ENCODE measurements around the genes TDRD5 and QSOX1.

DNA sequence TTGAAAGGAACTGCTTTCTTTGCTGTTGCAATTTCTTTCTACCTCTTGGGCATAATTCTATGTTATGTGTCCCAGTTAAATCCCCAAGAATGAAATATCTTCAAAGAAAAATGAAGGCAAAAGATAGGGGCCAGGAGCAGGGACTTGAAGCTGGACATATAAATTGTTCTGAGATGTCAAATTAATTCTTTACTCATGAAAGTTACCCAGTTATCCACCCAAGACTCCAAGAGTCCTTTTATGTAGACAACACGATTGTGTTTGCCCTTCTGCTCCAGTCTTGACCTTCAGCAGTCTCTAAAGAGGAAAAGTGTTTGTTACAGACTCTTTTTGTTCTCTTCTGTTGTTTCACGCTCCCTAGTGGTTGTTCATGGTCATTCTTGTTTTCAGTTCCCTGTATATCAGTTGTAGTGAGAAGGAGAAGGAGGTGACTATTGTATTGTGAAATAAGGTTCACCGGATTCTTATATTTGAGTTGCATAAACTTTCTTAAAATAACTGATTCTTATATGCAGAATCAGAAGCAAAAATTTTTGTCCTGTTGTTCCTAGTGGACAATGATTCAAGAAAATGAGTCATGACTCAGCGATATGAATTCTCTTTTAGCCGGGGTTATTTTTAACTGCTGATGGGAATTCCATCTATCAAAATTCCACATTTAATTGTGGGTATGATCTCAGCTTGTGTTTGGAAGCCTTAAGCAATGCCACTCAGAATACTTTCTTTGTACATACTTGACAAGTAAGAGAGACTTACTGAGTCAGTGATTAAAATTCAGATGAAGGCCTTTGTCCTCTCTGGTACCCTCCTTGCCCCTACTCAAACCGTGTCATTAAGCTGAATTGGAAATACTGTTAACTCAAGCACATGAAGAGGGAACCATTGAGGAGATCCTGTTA, 152.2 kb downstream of the CLEC20A start:
- PRO-cap, result no peak

DNA sequence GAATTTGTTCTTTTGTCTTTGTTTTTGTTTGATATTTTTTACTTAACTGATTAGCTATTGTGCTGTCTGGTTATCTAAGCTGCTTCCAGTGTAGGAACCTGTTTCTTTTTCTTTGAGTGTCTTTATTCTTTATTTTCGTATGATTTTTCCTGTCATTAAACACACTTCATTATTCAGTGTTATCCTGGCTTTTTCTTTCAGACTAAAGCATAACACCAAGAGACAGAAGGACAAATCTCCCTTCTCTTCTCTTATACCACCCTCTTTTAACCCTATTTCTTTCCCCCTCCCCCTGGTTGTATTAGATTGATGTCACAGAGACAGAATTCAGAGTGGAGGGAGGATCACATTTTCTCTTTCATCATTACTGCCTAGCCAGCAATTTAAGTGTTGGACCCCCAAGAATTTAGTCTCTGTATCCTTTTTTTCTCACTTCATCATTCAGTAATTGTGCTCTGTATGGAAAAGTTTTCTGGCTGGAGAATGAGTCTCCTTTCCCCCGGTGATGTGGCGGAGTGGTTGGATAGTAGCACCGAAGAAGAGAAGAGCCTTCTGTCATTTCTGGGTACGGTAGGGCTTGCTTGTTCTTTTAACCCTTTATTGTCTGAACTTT, 124.9 kb downstream of the CLEC20A start:
- PRO-cap, result no peak

- PRO-cap, result no peak
Measured at GRCh38 chr1:178486565-178487384, 10.0 kb downstream of the CLEC20A start.

GRCh38 chr1:178543296-178543700, 30.4 kb downstream of the TEX35 start:
- PRO-cap, result no peak

- PRO-cap, result no peak
Measured at GRCh38 chr1:178605765-178606024, 92.8 kb downstream of the TEX35 start.

DNA sequence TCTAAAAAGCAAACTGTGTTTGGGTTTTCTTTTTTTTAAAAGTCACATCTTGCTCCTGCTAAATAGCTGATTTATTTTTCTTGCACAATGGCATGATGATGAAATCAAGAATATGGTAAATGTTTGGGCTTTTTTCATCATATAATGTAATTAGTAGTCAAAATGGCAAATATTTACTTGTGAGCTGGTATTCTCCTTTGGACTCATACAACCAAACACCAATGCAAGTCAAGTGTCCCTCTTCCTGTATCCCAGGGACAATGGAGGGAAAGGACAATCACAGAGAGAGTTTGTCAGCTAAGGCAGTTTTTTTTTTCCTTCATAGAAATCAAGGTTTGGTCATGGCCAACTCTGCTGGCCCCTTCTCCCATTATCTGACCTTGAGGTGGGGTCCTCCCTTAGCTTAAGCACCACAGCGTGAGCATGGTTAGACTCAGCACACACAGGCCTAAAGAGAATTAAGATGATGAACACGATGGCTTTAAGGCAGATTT, 94.6 kb upstream of the RALGPS2 start:
- PRO-cap, result no peak

GRCh38 chr1:179034610-179035158, 9.0 kb downstream of the FAM20B start:
- PRO-cap, result no peak

DNA sequence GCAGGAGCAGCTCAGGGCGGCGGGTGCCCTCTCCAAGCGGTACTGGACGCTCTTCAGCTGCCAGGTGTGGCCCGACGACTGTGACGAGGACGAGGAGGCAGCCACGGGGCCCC, 258 bp downstream of the TOR3A start:
- PRO-cap, result no peak

DNA sequence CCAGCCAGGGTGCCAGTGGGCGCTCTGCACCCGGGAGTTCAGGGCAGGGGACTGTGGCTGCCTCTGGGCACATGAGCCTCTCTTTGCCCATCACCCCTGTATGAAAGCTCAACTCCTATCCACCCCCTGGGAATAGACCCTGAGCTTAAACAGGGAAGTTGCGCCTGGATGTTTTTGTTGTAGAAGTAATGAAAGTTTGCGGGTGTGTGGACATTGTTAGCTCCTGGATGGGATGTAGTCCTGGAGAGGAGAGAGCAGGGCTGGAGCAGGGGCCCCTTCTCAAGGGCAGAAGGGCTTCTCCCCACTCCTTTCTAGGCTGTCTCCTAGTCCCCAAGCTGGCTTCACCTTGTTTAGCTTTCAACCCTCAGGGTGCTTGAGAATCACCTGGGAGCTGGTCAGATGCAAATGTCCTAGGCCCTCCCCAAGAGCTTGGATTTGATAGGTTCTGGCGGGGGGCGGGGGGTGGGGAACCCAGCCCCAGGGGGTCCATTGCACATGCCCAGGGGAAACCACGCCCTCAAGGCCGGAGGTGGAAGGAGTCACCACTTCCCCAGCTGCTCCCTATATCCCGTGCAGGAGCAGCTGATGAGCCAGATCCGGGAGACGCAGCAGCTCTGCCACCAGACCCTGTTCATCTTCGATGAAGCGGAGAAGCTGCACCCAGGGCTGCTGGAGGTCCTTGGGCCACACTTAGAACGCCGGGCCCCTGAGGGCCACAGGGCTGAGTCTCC, 5.6 kb downstream of the TOR3A start:
- PRO-cap, result no peak

GRCh38 chr1:179090631-179091256, 8.9 kb downstream of the TOR3A start:
- PRO-cap, result no peak

DNA sequence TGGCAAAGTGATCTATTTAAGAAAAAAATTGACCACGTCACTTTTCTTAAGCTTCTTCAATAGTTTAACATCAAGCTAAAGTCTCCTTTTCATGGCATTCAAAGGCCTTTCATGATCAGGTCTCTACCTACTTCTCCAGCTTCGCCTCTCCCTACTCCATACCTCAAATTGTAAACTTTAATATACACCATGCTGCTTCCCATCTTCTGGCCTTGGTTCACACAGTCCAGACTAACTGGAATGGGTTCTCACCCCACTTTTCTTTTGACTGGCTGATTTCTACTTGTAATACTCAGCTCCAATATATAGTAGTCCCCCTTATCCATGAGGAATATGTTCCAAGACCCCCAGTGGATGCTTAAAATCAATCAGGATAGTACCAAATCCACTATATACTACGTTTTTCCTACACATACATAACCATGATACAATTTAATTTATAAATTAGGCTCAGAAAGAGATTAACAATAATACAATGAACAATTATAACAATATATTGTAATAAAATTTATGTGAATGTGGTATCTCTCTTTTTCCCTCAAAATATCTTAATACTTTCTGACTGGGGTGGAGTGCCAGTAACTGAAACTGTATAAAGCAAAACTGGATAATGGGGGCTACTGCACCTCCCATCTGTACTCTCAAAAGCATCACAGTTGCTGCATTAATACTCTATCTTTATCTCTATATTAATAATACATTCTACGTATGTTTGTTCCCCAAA, 51.7 kb downstream of the TOR3A start:
- PRO-cap, result no peak

DNA sequence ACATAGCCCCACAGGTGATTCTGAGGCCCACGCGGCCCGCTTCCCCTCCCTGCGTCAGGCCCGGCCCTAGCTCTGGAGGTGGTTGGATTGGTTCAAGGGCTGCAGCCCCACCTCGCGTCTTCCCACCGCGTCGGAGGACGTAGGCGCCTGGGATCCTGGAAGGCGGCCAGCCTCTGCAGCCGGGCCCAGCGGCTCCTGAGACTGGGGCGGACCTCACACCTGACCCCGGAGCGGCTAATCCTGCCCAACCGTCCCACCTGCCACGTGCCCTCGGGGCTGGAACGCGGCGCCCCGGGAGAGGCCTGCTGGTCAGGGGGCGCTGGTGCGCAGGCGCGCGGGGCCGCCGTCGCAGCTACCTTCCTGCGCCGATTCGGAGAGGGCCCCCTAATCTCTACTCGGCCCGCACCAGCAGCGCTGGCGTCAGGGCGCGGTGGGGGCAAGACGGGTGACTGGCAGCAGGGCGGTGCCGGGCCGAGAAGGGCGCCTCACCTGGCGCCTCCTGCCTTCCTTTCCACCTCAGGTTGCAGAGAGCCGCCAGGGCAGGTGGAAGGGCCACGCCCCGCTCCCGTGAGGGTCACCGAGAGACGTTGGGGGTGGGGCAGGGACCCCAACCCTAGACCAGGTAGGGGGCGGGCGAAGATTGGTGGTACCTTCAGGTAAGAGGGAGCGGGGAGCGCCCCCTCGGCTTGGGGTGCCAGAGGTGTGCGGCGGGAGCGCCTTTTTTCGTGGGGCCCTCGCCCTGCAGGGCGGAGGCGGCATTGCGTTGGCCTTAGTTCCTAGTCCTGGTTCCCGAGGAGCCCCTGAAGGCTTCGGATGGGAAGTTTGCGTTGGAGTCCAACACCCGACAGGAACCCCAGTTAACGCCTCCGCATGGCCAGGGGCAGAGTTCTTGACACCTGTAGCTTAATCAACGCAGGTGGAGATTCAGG, at the start of gene TDRD5:
Gene TDRD5, plus strand, starts transcription at position 329 of the 929 bp plus-strand sequence.
- PRO-cap, result no peak

DNA sequence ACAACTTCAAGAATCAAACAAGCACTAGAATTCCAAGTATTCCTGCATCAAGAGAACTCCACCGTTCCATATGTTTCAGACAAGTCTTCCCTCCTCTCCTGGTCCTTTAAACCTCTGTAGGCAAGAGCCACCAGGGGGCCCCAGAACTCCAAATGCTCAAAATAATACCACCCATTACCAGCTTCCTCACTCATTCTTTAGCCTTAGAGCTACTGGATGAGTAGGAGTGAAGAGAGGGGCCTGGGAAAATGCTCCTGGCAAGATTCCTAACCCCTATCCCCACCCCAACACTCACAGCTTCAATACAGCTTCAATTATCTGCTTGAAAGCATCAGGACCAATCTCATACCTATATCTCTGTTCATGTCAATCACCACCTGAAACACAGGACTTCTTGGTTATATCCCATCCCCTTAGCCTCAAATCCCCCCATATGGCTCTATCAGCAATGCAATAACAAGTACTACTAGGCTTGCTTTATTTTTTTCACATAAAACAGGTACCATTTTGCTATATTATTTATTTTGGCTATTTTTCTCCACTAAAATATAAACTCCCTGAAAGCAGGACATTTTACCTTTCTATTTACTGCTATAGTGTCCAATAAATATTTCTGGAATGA, 9.7 kb downstream of the TOR1AIP2 start:
- PRO-cap, result no peak

DNA sequence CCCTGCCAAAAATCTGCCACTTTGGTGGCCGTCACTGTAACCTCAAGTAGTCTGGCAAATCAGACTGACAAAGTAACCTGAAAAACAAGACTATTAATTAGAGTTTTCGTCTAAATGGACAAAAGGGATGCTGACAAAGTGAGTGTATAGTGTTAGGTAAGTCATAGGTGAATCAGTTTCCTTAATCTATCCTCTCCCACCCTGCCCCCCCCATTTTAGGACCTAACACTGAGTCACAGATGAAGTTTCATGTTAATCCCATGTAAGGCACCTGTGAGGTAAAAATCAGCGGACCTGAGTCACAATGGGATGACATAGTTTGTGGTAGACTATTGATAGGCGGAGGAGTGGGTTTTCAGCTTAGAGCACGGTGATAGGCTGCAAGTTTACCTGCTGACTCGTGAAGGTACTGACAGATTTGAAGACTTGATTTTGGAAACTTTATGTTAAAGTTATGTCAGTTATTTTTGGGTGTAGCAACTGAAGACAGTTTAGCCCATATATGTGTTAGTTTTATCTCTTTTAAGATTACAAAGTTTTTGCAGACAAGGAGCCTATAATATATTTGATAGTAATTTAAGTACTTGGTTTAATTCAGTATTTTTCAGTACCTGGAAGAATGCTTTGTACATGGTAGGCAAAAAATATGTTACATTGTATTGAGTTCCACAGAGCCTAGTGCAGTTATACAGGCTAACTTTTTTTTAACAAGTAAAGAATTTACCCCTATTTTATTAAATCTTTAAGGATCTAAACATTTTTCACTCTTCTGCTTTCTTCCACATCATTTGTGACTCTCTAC, 1.7 kb downstream of the TOR1AIP1 start:
- PRO-cap, result no peak

- PRO-cap, result no peak
Measured at GRCh38 chr1:180117047-180117750, 37.5 kb upstream of the QSOX1 start.

- PRO-cap, result unidirectional peak, minus-strand start at chr1:180154451; bidirectional peak, plus-strand start at chr1:180154898, minus-strand start at chr1:180154729
Measured at GRCh38 chr1:180154017-180155237, at the start of gene QSOX1. QSOX1 (plus strand) TSS chr1:180154869.

GRCh38 chr1:180178524-180179082, 23.9 kb downstream of the QSOX1 start:
- PRO-cap, result no peak

- PRO-cap, result no peak
Measured at GRCh38 chr1:180197743-180199074, 31.9 kb upstream of the LHX4 start.

- PRO-cap, result no peak
Measured at GRCh38 chr1:180199075-180199468, 31.0 kb upstream of the LHX4 start.

GRCh38 chr1:180200361-180200803, 29.7 kb upstream of the LHX4 start:
- PRO-cap, result no peak

Measured in trachea (tissue), 1 donor.